ENCODE results near the gene ZNF518A.

- RRBS, result no CpG with 5 or more reads among the region's 26 CpGs
Measured at GRCh38 chr10:95415542-95416347, 124.9 kb upstream of the PDLIM1 start.

- RRBS, result no CpG with 5 or more reads among the region's 7 CpGs
Measured at GRCh38 chr10:95516612-95517169, 44.5 kb downstream of the SORBS1 start.

GRCh38 chr10:95535910-95536597 is 25.1 kb downstream of the SORBS1 start:
- RRBS, result no CpG with 5 or more reads among the region's 10 CpGs

DNA sequence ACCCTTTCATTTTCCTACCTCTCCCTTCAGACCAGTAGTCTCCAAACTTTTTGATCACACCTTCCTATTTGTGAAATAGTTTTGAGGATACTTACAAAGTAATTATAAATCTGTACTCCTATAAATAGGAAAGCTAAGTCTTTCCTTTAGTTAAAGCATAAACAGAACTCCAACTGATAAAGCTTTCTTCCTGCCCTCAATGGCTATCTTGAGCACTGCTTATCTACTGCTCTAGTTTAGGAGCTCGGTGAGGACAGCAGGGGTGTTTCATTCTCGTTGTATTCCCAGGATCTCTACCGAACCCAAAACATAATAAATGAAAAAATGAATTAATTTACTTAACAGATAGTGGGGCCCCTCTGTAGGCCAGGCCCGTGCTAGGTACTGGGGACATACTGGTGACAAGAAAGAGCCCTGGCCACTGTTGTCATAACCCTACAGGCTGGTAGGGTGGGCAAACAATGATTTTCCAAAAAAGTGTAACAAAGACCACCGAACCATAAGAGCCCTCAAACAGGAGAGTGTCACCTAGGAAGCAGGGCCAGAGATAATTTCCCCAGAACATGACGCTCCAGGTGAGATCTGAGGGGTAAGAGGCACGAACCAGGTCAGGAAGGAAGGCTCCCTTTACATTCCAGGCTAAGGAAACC is 17.6 kb downstream of the SORBS1 start:
- RRBS, result no CpG with 5 or more reads among the region's 7 CpGs

DNA sequence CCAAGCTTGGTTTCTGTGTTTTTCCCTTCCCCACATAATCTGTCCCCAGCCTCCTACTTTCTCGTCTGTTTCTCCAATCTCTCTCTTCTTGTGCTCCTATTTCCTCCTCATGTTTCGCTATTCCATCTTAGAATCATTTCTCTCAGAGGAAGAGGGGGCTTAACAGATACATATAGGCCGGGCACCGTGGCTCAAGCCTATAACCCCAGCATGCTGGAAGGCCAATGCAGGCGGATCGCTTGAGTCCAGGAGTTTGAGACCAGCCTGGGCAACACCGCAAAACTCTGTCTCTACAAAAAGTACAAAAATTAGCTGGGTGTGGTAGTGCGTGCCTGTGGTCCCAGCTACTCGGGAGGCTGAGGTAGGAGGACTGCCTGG is 3.4 kb downstream of the SORBS1 start:
- RRBS, result no CpG with 5 or more reads among the region's 9 CpGs

- RRBS, result no CpG with 5 or more reads among the region's 4 CpGs
Measured at GRCh38 chr10:95558232-95559104, 2.7 kb downstream of the SORBS1 start.

DNA sequence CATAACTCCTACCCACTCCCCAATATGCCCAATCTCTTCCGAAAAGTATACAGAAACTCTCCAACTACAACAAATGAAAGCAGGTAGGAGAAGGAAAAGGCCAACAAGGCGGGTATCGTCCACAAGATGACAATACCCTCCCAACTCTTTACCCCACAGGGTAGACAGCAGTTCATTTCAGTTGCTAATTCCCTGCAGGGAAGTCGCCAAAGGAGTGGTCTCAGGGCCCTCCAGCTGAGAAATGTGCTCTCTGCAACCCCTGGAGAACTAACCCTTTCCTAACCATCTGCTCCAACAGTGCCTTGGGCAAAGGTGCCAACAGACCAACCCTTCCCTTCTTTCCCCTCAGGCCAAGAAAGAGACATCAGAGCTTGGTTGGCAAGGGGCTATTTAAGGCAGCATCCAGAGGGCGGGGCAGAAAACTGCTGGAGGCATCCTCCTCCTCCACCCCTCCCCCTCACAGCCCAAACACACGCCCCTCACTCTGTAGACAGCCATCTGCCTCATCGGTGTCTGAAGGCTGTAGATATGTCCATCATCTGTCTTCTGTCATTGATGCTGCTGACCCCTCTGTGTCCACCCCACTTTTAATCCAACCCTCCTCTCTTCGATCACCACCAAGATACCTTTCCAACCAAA is 1.7 kb downstream of the SORBS1 start:
- RRBS, result no CpG with 5 or more reads among the region's 8 CpGs

DNA sequence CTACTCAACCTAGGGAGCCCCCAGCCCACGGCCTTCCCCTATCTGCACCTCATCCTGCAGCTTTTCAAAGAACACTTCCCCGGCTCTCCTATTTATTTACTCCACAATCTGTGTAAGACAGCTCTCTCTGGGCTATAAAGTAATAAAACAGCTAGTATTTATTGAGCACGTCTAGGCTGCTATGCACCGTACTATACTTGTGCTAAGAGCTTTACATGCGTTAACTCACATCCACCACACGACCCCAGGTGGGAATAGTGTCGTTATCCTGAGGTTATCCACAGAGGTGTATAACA is 1.6 kb upstream of the SORBS1 start:
- RRBS, result no CpG with 5 or more reads among the region's 7 CpGs

- RRBS, result no CpG with 5 or more reads among the region's 2 CpGs
Measured at GRCh38 chr10:95784061-95784846, 28.3 kb downstream of the ENTPD1 start.

DNA sequence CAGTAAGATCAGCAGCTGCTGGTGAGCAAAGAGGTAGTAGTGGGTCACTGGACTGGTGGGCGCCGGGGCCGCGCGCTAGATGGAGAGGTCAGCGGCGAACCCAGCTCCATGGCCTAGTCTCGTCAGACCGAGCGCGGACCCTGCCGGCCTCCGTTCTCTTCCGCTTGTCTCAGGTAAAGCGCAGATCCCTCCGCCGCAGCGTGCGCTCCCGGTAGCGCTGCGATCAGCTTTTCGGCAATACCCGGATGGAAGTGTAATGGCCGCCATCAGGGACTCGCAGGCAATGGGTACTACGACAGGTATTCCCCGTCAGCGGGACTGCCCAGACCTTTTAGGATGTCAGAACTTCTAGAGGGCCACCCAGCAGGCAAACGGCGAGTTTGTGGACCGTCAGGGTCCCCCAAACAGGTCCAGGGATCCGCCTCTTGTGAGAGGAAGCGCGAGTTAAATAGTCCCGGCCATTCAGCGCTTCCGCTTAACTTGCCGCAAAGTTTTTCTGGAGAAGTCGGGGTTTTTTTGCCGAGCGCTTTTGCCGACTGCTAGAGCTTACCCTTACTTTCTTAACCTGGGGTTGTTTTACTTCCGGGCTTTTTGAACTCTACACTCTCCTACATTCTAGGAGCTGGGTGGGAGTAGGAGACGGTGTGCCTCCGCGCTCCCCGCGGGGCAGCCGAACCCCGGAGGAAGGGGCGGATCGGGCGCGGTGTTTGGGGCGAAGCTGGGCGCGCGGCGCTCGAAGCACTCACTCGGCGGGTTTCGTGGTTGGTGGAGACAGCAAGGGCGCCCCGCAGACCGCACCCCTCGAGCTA is at the start of gene ZNF518A:
ZNF518A (plus strand) TSS at position 478 of the 809 bp plus-strand sequence.
- RRBS, result 2% methylated on average over 27 of the region's 68 CpGs

DNA sequence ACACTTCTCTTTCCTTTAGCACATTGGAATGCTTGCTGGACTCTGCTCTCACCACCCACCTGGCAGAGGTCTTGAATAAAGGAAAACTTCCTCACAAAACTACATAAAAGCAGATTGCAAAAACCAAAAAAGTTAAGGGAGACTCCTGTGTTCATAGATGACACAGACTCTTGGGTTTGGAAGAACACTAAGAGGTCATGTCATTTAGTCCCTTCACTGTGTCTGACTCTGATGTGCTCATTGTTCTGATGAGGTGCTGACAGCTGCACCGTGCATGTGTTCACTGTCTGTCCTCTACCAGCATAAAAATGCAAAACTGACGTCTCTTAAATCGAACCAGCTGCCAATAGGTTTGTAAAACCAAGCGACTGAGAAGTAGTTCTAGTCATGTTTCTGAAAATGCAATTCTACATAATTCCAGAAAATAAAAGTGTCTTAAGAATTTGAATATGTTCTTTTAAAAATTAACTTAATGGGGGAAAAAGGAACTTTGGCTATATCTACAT is 11.3 kb downstream of the BLNK start:
- RRBS, result no CpG with 5 or more reads among the region's 4 CpGs

DNA sequence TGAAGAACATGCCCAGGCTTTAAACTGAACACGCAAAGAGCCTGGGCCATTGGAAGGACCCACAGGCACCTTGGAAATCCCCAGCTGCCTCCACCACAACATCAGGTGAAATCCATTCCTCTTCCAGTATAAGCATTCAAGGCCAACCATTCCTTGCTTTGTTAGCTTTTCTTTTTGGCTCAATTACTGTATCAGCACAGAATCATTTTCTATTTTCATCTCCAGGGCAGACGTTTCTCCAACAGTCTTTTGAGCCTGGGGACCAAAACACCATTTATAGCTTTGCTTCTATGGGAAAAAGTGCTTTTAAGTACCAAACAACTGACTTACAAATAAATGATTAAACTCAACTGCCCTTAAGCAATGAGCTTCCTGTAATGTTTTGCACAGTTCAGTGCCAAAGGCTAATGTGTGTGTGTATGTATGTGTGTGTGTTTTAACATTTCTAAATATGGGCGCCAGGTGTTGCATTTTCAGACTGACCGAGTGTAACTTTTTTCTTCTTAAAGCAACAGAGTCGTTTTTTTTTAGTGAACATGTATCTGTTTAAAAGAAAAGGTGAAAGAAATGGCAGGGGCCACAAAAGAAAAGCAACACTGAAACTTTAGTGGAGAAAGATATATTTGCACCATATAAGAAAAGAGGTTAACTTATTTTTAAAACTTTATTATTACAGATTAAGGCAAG is 16.3 kb upstream of the BLNK start:
- RRBS, result no CpG with 5 or more reads among the region's 5 CpGs

DNA sequence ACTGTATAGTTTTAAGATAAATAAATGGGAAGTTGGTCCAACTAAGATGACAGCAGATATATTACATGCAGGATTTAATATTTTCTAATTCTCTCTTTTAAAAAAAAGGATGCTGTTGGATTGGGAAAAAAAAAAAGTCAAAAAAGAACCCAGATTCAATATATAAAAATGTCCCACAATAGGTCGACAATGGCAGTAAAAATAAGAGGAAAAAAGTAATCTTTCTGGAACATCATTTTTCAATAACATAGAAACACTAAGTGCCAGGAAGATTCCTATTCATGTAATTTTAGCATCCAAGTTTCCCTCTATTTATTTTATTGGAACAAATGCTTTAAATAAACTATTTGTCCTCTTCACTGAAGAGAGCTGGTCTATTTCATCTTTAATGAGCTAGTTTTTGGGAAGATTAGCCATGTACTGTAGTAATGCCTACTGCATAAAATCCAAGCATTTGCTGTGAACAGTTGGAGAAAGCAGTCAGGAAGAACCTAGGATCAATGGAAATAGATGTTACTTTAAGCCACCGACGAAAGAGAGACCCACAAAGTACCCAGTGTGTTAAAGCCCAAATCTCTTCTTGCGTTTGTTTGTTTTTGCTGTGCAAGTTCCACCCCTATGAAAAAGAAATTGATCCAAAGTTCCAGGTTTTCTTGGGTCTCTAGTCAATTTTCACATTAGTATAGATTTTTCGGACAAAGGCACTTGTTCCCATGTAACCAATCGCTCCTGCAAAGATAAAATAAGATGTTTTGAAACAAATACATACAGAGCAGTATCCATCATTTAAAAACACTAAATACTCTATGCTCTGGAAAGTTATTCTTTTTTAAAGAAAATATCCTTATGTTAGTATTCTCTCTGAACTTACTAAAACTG is 8.1 kb upstream of the TLL2 start:
- RRBS, result no CpG with 5 or more reads among the region's 6 CpGs

DNA sequence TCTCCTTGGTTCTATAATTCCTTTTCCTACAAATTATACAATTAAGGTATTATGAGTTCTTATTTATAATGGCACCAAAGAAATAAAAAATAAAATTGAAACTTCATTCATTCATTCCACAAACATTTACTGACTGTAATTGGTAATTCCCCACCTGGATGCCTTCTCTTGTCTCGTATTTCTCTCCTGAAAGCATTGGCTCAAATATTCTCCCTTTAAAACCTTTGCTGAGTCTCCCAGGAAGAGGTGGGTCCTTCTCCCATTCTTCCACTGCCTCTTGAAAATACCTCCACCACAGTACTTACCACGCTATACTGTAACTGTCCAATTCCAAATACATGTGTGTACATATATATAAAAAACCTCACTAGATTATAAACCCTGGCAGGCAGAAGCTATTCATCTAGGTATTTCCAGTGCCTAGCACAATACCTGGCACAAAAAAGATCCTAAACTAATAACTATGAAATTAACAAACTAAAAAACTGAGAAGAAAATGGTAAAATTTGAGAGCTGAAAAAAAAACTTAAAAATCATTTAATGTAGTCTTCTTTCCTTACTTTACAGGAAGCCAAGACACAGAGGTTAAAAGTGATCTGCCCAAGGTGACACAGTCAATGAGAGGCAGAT is 17.4 kb upstream of the TLL2 start:
- RRBS, result no CpG with 5 or more reads among the region's 2 CpGs

- RRBS, result no CpG with 5 or more reads among the region's 3 CpGs
Measured at GRCh38 chr10:96554810-96555797, 31.7 kb downstream of the TM9SF3 start.

- RRBS, result no CpG with 5 or more reads among the region's 8 CpGs
Measured at GRCh38 chr10:96557084-96557998, 29.5 kb downstream of the TM9SF3 start.

DNA sequence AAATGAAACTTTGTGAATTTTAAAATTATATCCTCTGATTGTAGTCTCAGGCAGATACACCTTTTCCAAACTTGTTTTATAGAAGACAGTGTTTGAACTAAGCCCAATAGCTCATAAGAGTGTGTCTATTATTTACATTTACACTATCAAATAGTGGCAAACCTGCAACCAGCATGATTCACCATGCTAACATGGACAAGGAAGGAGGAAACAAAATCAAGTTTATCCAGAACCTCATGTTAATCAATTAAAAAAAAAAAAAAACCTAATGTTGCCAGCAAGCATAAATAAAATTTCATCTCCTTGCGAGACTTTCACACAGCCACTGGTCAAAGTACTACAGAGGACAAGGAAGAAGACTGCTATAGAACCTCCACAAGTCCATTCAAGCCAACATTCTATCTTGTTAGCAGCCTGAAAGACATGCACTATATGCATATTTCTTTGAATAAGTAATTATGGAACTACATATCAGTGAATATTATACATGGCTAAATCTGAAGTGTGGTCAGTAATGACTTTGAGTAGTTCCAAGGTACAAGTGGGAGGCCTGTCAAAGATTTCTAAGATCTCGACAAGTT is 9.7 kb downstream of the TM9SF3 start:
- RRBS, result no CpG with 5 or more reads among the region's 2 CpGs

DNA sequence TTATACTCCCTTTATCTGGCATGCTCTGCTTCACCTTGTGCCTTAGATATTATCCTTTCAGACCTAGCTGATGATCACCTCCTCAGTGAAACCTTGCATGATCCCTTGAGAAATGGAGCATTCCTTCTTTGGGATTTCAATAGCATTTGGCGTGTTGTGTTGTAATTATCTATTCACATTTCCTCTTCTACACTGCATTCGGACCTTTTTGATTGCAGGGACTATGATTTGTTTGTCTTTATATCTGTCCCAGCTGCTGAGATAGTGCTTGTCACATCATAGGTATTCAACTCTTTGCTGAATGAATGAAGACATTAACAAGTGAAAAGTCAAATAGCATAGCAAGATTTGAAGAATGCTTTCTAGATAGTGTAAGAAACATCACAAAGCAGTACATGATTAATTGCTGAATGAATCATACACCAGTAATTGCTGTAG is 1.9 kb upstream of the TM9SF3 start:
- RRBS, result no CpG with 5 or more reads among the region's 2 CpGs

DNA sequence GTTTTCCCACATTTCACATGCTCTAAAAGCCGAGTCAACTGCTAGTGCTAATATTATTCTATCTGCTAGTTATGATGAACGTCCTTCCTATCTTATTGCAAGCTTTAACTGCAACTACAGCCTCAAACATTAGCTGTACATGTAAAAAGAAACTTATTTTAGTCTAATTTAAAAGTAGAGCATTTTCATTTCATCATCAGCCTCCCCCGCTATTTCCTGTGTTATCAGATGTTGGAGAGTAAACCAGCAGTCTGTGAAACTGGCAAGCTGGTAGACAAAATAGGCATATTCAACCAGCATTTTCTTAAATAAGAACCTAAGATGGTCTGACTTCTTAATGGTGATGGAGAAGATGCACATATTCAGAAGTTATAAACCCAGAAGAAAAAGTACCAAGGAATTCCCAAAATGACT is 25.0 kb downstream of the PIK3AP1 start:
- RRBS, result no CpG with 5 or more reads among the region's 3 CpGs

GRCh38 chr10:96983796-96984711 is 152.0 kb downstream of the LCOR start:
- RRBS, result 27% methylated on average over 2 of the region's 15 CpGs

Data from GM19239 (cell line).